Neural progenitor cell (in vitro differentiated cells): ENCODE measurements around a stretch of chr17.

GRCh38 chr17:57293928-57295092, 38.0 kb downstream of the MSI2 start:
- RAMPAGE, long total RNA = no peak

- RAMPAGE, long total RNA = no peak
Measured at GRCh38 chr17:57352278-57352940, 96.1 kb downstream of the MSI2 start.

GRCh38 chr17:57539602-57539876, 205.6 kb downstream of the CCDC182 start:
- RAMPAGE, long total RNA = no peak

- RAMPAGE, long total RNA = no peak
Measured at GRCh38 chr17:57569942-57570311, 175.2 kb downstream of the CCDC182 start.

- RAMPAGE, long total RNA = no peak
Measured at GRCh38 chr17:57876224-57876732, 26.4 kb upstream of the MRPS23 start.

GRCh38 chr17:57879490-57879859, 29.6 kb upstream of the MRPS23 start:
- RAMPAGE, long total RNA = no peak

DNA sequence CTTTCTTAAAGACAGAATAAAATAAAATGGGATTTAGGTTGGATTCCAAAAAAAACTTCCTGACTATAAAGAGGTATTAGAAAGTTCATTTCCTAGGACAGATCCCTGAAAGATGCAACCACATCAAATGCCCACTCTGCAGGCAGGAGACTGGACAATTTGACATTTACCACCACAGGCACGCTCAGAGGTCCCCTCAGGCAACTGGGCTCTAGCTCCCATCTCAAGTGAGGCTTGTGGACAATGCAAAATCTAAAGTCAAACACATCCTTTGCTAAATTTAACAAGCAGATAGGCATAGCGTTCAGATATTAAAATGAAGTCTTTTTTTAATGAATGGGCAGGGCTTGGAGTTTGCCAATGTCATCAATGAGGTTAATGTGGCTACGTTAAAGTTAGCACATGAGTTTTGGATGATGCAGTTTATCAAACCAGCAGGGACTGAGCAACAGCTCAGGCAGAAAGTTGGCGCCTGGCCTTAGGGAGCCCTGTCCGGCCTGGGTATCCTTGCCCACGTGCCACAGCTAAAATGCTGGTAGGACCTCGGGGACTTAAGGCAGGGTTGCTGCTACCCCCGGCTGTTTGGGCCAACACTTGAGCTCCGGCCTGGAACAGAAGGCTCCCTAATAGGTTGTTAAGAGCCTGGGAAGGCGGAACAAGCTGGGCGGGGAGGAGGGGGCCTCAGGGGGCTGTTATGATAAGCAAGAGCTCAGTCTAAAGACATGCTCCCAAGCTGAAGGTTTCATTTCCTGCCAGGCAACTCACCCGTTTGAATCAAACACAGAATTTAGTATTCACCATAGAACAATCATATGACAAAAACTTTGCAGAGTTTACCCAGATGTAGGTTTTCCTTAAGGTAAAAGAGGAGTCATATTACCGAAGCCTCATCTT, 39.8 kb downstream of the CUEDC1 start:
- RAMPAGE, long total RNA = no peak

GRCh38 chr17:57942006-57942232, 13.3 kb downstream of the CUEDC1 start:
- RAMPAGE, long total RNA = no peak

GRCh38 chr17:57946107-57946476, 9.1 kb downstream of the CUEDC1 start:
- RAMPAGE, long total RNA = no peak

DNA sequence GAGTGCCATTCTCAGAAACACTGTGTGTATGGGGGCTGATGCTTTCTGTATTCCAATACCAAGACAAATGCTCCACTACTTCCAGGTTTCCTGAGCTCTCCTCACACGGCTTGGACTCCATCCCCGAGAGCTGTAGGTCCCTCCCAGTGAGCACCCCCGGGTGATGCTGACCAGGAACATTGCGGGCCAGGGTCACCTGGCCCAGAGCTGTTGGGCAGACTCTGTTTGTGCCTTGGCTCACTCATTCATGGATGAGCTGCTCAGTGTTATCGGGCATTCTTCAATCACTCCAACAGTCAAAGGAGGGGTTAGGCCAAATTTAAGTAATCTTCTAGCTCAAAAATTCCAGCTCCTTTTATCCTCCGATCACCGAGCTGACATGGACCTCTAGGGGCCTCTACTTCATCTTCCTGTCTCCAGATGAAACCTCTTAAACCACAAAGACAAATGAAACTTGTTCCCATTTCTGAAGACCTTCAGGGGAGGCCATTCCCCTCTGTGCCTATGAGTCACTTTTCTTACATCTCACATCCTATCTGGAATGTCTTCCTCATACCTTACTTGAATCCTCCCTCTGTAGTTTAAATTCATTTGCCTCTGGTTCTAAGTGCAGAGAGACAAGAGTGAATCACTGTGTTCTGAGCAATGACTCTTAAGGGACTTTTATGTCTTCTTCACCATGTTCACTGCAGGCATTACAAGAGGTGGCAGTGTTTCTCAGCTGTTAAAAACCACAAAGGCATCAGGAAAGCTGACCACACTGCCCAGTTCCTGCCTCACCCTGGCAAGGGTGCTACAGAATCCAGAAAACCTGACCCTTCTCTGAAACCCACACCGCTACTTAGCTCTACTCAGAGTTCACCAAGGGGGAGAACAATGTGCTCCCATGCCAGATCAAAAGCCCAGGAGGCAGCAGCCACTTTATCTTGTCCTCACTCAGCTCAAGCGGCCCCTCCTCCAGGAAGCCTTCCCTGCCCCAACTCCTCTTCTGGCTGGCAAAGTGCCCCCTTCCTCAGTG, 6.7 kb downstream of the CUEDC1 start:
- RAMPAGE, long total RNA = no peak

- RAMPAGE, long total RNA = no peak
Measured at GRCh38 chr17:57991313-57992233, 3.5 kb upstream of the VEZF1 start.

GRCh38 chr17:58089942-58090885, 7.0 kb downstream of the DYNLL2 start:
- RAMPAGE, long total RNA = no peak

DNA sequence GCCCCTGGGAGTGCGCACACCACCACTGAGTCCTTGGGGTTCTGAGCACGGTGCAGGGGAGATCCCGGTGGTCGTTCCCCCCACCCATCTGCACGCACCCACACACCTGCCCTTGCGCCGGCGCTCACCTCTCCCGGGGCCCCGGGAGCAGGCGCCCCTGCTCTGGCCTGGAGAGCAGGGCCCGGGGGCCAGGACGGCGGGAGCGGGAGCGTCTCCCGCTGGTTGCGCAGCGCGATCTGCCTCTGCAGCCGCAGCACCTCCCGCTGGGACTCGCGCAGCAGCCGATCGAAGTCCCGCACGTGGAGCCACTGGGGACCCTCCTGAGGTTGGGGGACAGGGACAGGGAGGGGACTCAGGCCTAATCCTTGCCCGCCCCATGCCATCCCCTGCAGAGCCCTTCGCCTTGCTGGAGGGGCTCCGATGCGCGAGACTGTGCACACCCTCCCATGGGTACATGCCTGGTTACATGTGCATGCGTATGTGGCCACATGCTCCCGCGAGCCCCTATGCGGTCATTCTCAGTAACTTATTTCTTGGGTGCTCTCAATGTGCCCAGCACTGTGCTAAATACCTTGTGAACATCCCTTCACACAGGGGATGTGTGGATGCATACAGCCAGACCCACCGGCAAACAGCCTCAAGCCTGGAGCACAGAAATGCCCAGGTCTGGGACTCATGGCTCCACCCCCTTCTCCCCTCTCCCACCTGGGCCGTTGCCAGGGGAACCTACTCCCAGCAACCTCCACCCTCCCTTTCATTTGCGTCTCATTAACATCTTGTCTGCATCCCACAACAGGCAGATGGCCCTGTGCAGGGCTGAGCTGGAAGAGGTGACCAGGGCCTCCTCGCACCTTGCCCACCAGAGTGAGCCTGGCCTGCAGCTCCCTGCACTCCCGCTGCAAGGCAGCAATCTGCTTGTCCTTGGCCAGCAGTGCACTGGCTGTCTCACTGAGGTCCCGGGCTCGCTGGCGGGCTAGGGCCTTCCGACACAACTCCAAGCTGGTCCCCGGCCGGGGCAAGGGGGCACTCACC, 3.6 kb downstream of the TSPOAP1 start:
- RAMPAGE, long total RNA = no peak

- RAMPAGE, long total RNA = no peak
Measured at GRCh38 chr17:58330061-58330543, 1.5 kb upstream of the TSPOAP1 start.

- RAMPAGE, long total RNA = no peak
Measured at GRCh38 chr17:58339388-58339934, 10.9 kb upstream of the TSPOAP1 start.

- RAMPAGE, long total RNA = no peak
Measured at GRCh38 chr17:58376941-58377829, 25.2 kb upstream of the SUPT4H1 start.

GRCh38 chr17:58513156-58513918, 1.1 kb downstream of the MTMR4 start:
- RAMPAGE, long total RNA = no peak

GRCh38 chr17:58534843-58535654, 9.1 kb downstream of the SEPTIN4 start:
- RAMPAGE, long total RNA = no peak

DNA sequence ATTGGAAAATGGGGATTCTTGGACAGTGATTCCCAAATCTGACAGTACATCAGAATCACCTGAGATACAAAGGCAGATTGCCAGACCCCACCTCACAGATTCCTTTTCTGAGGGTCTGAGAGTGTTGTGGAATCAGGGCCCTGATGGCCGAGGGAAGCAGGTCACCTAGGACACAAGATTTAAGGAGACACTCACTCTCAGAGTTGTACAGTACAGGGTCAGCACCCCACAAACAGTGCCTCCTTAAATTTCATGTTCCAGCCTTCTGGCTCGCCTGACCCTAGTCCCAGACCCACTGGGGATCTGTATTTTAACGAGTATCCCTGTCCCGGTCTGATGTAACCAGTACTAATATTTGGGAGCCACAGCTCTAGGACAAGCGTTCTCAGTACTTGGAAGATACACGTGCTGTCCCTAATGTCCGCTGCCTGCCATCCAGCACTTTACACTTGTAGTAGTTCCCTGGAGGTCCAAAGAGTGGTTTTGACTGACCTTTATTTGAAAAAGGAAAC, 37.9 kb downstream of the YPEL2 start:
- RAMPAGE, long total RNA = no peak

- RAMPAGE, long total RNA = no peak
Measured at GRCh38 chr17:59374262-59375287, 43.1 kb downstream of the YPEL2 start.